Prostate gland (tissue), 2 donors: ENCODE measurements around a stretch of chr17.

GRCh38 chr17:78781038-78782038 lies 735 bp downstream of the CYTH1 start:
- PRO-cap = bidirectional peak, plus-strand start at chr17:78781524, minus-strand start at chr17:78781481; bidirectional peak, plus-strand start at chr17:78781646, minus-strand start at chr17:78781645
- RAMPAGE, long total RNA, 2 experiments = no peak in any of the 2 experiments

GRCh38 chr17:78793374-78794564 lies 11.7 kb upstream of the CYTH1 start:
- PRO-cap = no peak
- RAMPAGE, long total RNA, 2 experiments = no peak in any of the 2 experiments

DNA sequence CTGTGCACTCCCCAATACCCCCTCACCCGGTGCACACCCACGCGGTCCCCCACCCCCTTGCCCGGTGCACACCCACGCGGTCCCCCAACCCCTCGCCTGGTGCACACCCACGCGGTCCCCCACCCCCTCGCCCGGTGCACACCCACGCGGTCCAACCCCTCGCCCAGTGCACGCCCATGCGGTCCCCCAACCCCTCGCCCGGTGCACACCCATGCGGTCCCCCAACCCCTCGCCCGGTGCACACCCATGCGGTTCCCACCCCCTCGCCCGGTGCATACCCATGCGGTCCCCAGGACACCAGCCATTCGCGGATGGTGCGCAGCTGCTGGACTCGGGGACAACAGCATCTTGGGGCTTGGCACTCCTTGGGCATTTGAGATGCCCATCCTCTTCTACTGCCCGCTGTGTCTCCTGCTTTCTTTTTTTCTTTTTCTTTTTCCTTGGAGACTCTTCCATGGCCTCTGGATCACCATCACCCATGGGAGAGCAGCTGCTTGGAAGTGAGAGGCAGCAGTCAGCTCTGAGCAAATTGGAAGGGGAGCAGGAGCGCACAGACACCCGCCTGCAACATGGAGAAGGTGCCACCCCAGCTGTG lies 20.1 kb upstream of the CYTH1 start:
- PRO-cap = no peak
- RAMPAGE, long total RNA, 2 experiments = no peak in any of the 2 experiments

DNA sequence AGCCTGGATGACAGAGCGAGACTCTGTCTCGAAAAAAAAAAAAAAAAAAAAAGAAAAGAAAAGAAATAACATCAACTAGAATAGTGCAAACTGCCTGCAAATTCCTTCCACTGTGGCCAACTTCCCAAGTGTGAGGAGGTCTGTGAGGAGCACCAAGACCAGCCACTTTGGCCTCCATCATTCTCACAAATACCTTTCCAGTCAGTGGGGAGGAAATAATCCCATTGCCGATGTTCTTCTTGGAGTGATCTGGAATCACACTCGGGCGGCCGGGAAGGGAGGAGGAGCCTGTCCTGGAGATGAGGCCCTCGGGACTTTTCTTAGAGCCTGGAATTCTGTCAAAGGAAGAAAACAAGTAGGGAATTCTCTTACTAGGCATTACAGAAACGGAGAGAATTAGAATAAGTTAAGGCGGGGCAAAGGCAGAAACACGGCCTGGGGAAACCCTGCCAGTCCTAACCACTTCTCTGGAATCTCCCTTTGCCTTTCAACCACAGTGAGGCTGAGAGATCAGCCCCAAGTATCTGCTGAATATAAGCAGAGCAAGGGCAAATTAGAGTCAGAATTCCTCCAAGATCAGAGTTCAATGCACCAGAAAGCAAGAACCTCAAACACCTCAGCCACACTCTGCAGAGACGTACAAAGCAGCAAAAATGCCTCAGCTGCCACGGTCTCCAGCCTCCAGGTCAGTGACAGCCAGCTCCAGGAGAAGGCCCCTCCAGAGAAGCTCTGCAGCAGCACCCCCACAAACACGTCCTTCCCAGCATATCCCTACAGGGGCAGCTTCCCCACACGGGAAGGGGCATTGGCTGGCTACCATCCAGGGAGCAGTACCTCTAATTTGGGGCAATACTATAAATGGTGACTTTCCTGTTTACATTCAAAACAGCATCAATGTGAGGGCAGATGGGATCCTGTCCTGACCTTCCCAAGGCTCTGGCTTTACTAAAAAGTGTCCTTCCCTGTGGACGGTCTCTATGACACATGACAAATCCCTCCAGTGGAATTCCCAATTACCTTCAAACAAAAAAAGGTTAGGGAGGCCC lies 27.6 kb downstream of the USP36 start:
- PRO-cap = bidirectional peak, plus-strand start at position 425 of the sequence, minus-strand start at position 251 of the sequence
- RAMPAGE, long total RNA, 2 experiments = no peak in any of the 2 experiments

- PRO-cap = no peak
- RAMPAGE, long total RNA, 2 experiments = no peak in any of the 2 experiments
Observed at GRCh38 chr17:78818096-78818485, 22.5 kb downstream of the USP36 start.

DNA sequence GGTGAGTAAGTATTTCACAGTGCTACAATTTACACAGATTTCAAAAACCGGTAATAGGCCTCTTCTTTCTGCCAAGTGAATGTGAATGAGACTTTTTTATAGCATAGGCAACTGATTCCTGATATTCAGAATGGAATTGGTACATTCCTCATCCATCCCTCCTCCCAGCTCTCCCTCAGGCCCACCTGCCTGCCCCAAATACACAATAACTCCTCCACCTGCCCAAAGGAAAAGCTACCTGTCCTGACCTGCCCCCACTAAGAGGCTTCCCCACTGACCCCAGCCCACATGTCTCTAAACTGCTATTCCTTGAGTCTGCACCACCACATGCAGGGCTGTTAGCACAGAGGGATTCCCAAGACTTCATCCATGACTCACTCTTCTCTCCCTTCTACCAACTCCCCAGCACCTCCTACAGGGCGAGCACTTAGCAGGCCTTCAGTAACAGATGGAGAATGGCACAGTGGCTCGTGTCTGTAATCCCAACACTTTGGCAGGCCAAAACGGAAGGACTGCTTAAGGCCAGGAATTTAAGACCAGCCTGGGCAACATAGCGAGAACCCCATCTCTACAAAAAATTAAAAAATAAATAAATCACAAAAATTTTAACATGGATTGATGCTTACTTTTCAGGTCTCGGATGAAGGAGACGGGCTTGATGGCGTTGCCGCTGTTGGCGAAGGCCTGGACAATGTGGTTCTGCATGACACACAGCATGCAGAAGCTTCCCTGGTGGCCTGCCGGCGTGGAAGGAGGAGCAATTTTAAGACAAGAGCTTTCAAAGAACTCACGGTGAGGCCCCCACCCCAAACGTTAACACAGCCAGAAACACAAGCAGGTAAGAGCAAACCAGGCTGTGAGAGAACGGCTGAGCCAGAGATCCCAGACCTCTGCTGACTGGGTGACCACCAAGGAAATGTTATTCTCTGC lies 12.1 kb downstream of the USP36 start:
- PRO-cap = no peak
- RAMPAGE, long total RNA, 2 experiments = no peak in any of the 2 experiments

DNA sequence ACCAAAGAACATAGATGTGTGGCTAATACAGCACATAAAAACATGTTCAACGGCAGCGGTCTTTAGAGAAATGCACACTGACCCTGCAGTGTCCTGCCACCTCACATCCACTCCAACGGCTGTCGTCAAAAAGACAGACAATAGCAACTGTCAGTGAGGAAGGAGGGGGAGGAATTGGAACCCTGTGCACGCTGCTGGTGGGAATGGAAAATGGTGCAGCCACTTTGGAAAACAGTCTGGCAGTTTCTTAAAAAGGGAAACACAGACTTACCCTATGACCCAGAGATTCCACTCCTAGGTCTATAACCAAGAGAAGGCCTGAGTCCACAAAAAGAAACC lies 7.7 kb downstream of the CEP295NL start:
- PRO-cap = no peak
- RAMPAGE, long total RNA, 2 experiments = no peak in any of the 2 experiments

DNA sequence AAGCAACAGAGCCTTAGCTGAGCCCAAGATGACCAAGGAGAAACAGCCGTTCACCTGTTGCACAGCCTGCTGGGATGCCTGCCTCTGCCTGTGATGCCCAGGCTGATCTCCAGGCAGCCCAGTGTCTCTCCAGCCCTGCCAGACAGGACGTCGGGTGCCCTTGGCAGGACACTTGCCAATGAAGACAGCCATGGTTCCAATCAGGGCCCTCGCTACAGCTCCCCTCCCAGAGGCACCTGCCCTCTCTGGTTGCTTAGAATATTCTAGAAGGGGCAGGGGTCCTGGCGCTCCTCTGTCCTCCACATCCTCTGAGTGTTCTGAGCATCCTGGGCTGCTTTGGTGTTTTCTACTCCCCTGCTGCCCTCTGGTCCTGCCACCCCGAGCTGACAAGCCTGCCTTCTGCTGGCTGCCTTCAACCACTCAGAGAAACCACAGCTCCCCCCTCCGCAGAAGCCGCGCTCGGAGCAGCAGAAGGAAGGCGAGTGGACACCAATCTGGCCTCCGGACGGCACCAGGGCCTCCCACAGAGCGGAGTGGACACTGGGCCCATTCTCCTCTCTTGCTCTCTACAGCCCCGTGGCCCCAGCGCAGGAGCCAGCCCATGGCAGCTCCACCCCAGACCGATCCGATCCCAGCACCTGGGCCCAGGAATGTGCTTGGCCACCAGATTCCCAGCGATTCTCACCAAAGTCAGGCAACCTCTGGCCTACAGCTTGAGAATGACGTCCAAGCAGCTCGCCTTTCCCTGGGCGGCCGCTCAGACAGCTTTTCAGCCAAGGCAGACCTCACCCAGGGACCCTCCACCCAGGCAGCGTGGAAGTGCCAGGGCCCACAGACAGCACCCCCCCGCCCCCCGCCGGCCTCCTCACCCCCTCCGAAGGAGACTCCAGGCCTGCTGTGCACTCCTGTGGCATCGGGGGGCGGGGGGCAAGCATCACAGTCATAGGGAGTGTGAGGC lies 6.5 kb downstream of the CEP295NL start:
- PRO-cap = no peak
- RAMPAGE, long total RNA, 2 experiments = no peak in any of the 2 experiments

DNA sequence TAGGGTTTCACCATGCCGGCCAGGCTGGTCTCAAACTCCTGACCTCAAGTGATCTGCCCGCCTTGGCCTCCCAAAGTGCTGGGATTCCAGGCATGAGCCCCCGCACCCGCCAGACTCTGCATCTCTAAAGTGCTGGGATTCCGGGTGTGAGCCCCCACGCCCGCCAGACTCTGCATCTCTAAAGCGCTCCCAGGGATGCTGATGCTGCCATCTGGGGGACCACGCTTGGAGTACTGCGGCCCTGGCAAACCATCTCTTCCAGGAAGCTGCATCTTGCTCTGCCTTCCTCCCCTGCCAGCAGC lies 4.1 kb downstream of the CEP295NL start:
- PRO-cap = no peak
- RAMPAGE, long total RNA, 2 experiments = no peak in any of the 2 experiments

- PRO-cap = no peak
- RAMPAGE, long total RNA, 2 experiments = no peak in any of the 2 experiments
Observed at GRCh38 chr17:79023135-79023527, 838 bp upstream of the C1QTNF1 start.

DNA sequence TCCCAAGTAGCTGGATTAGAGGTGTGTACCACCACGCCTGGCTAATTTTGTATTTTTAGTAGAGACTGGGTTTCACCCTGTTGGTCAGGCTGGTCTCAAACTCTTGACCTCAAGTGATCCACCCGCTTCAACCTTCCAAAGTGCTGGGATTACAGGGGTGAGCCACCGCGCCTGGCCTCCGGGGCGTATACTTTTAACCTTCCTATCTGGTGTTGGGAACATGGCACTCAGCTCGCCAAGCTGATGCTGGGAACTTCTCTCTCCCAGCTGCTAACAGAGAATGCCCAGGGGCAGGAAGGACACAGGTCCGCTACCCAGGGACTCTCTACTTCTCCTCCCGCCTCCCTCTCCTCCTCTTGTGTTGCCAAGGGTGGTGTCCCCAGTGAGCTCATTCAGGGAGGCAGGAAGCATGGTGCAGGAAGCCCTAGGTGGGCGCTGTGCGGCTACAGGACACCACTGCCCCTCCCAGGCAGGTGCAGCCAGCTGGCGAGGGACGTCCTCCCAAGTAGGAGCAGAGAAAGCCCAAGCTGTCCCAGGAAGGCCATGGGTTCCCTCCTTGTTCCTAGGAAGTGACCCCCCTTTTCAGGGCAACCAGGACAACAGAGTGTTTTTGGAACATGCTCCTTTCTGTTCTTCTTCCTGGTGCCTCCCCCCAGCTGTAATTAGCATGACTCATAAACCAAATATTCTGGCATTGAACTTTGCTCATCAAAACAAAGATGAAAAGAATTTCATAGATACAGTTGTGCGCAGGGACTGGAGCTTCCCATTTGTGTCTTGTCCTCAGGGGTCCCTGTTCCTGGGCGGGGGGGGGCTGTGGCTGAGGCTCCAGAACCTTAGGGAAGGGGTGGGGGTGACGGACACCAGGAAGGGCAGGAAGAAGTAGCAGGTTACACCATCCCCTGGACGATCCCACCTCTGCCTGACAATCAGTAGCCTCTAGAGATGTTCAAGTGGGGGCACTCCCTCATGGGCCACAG lies 2.6 kb downstream of the C1QTNF1 start:
- PRO-cap = no peak
- RAMPAGE, long total RNA, 2 experiments = no peak in any of the 2 experiments

DNA sequence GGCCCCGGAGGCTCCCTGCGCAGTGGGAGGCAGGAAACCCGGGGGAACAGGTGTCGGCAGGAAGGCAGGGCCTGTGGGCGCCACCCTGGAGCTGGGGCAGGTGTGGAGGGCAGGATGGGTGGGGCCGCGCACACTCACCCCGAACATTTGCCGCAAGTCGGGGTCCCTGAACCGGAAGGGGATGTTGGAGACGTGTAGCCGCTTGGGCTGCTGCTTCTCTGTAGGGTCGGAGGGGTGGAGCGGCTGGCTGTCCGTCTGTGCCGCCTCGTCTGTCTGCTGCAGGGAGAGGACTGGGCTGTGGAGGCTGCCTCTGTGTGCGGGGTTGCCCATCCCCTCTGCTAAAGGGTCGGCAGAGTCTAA lies 31.9 kb downstream of the ENGASE start:
- PRO-cap = unidirectional peak, minus-strand start at position 275 of the sequence
- RAMPAGE, long total RNA, 2 experiments = no peak in any of the 2 experiments

DNA sequence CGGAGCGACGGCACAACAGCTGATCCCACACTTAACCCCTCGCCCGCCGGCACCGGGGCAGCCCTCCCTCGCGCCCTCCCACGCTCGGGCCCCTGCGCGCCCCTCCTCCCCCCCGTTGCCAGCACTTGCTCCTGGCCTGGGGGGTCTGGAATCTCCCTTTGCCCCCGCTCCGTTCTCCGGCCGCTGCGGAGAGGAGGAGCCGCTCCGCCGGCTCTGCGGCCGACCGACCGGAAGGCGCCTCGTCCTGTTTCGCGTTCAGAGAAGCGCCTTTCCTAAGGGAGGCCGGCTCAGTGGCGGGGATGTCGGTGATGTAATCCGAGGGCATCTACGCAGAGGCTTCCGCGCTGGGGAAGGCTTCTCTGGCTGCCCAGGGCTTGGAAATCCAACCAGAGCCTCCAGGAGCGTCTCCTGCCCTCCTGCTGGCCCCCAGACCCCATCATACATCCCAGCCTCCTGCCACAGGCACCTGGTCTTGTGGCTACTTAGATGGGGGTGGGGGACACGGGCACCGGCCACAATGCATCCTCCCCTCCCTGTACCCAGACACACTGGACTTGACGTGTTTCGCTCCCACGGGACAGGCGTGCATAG lies 109.3 kb downstream of the ENGASE start:
- PRO-cap = no peak
- RAMPAGE, long total RNA, 2 experiments = no peak in any of the 2 experiments

GRCh38 chr17:79572996-79573227 lies 37.9 kb downstream of the RBFOX3 start:
- PRO-cap = no peak
- RAMPAGE, long total RNA, 2 experiments = no peak in any of the 2 experiments

DNA sequence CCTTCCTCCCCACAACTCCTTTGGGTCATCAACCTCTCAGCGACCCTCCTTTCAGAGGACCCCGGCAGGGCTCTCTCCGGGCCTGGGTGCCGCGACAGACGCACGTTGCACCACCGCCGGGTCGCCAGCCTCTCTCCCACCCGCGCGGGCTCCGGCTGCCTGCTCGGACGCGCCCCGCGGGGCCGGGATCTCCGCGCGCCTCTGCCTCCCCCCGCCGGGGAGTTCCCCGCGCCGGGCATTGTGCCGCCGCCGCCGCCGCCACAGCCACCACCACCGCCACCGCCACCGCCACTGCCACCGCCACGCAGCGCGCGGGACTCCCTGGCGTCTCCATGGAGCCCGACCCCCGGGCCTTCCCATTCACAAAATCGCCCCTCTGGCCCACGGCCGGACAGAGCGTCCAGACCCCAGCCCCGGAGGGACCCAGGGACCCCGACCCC lies 638 bp downstream of the RBFOX3 start:
- PRO-cap = no peak
- RAMPAGE, long total RNA, 2 experiments = no peak in any of the 2 experiments

GRCh38 chr17:79664886-79665771 lies 54.3 kb upstream of the RBFOX3 start:
- PRO-cap = bidirectional peak, plus-strand start at chr17:79665387, minus-strand start at chr17:79665363; unidirectional peak, minus-strand start at chr17:79665642
- RAMPAGE, long total RNA, 2 experiments = no peak in any of the 2 experiments

DNA sequence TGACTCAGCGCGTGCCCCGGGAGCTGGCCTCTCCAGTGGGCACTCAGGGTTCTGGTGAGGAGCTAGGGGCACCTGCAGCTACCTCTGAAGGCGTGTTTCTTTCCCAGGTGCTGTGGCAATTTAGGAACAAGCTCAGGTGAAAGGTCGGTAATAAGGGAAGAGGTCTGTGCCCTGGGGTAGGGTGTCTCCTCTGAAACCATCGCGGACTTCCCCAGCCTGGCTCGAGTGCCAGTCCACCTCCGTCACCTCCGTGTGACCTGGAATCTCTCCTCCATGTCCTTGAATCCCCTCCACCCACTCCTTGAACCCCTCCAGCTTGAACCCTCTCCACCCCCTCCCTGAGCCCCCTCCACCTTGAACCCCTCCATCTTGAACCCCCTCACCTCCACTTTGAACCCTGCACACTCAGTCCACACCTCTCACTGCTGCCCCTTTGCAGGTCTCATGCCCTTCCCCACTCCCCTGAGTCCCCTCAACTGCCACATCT lies 51.6 kb upstream of the ENPP7 start:
- PRO-cap = unidirectional peak, minus-strand start at position 208 of the sequence
- RAMPAGE, long total RNA, 2 experiments = no peak in any of the 2 experiments

DNA sequence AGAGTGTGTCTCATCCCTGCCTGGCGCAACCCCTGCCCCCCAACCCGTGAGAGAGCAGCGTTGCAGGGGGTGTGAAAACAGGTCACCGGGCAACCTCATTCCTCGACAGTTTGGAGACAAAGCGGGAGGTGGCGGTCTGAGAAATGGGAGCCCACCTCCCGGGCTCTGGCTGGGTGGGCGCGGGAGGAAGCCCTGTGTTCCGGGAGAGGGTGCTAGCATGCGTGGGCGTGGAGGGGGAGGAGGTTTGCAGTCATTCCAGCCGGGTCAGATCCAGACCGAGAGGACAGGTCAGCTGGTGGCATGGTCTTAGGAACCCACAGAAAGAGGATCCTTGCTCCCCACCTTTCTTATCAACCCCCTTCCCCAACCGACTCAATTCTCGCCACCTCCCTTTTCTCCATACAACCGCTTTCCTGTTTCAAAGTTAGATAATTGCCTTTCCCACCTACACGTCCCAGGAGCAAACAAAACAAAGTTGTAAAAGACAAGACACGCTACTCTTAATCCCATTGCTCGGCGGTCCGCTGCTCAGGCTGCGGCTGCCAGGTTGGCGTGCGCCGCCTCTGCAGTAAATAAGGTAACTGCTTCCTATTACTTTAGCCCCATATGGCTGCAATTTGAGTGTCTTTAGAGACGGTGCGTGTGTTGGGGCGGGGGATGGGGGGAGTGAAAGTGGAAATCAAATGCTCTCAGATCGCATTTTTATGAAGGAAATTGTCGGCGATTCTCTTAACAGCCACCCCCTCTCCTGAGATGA lies 3.4 kb upstream of the CBX8 start:
- PRO-cap = no peak
- RAMPAGE, long total RNA, 2 experiments = no peak in any of the 2 experiments

- PRO-cap = bidirectional peak, plus-strand start at chr17:79815129, minus-strand start at chr17:79815033; bidirectional peak, plus-strand start at chr17:79815190, minus-strand start at chr17:79815179
- RAMPAGE, long total RNA, 2 experiments = no peak in any of the 2 experiments
Observed at GRCh38 chr17:79814503-79815566, 18.0 kb upstream of the CBX8 start.

GRCh38 chr17:79832427-79833203 lies 6.6 kb downstream of the CBX4 start:
- PRO-cap = no peak
- RAMPAGE, long total RNA, 2 experiments = no peak in any of the 2 experiments